GM23248 (cell line): ENCODE data around the genes USHBP1 and BABAM1.

DNA sequence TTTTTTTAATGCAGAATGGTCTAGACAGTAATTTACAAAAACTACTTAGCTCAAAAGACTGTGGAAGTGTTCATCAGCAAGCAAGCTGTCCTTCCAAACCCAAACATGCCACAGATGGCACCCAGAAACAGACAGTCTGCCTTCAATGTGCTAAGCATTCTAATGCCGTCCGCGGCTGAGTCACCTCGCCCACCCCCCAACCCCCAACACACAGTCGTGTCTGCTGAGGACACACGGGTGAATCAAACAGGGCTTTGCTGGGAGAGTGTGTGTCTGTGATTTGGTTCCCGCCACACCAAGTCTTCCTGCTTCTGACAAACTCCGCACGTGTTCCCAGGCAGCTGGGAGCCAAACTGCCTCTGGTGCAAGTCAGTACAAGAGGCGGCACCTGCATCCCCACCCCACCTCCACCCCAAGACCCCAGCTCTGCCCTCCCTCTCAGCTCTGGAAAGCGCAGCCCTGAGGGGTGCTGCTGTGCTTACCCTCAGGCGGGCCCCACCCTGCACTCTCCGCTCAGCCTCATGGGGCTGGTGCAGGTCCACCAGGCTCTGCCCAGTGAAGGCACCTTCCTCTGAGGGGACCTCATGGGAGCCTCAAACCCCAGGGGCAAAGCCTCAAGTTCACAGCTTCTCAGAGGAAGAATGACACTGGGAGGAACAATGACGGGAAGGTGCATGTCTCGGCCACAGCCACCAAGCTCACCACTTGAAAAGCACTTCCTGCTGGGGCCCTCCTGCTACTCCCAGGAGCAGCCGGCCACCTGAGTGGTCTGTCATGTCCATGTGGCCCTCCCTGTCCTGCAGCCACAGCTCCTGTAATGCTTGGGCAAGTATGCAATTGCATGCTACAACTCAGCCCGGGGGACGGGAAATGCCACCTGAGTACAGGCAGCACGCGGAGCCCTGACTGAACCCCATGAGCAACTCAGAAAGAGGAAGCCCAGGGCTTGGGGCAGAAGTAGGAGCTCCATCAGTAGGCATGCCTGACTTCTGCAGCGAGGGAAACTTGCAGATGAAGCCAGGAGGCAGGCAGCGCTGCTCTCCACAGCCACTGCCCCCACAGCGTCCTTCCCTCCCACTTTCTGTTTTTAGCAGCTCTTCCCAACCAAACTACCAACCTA lies 15.1 kb upstream of the SLC35E1 start:
- RAMPAGE, long total RNA = no peak

GRCh38 chr19:16590019-16590464 lies 17.8 kb upstream of the SLC35E1 start:
- RAMPAGE, long total RNA = no peak

DNA sequence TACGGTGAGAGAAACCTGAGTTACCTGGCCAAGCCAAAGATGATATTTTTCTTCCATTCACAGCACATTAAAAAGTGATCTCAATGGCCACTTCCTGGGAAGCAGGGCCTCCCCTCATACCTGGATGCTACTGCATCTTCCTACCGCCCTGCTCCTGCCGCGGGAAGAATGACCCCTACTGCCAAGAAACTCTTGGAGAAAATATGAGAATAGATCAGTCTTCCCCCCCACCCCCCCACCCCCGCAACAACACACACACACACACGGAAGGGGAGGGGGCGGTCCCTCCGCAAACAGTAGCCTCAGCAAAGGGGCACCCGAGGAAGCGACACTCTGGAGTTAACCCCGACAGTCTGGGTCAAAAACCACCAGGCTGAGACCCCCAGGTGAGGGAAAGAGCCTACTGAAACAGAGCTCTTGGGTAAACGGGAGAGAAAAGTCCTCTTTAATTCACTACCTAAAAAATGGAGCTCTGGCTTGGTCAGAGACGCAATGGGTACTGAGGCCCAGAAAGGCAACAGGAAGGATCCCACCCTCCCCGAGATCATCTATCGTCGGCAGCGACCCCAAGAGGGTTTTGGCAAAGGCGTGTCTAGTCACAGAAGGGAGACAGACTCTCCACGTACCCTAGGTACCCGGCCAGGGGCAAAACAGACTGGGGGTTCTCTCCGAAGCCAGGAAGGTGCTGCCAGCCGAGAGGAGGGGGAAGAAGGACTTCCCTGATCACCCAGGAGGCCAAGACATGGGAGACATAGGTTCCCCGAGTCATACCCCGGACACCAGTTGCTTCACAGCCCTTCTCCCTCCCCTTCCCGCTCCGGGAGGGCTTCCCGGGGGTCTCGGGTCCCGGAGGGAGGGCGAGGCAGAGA lies 1.1 kb downstream of the MED26 start:
- RAMPAGE, long total RNA = no peak

DNA sequence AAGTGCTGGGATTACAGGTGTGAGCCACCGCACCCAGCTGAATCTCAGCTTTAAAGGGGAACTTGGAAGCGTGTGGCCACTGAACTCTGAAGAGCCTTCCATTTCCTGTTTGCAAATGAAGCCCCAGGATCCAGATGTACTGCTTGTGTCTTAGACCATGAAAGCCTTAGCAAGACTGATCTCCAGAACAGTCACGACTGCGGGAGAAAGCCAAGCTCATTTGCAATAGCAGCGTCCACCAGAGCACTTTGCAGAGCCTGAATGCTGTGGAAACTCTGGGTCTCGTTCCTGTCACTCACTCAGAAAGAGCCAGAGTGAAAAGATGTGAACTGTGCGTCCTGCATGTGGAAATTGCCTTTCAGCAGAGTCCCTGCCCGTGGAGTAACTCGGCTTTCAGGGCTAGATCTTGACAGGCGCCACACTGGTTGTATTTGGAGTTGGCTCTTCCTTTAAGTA lies 4.8 kb downstream of the SIN3B start:
- RAMPAGE, long total RNA = no peak

GRCh38 chr19:16897316-16898199 lies 8.8 kb downstream of the F2RL3 start:
- RAMPAGE, long total RNA = no peak

GRCh38 chr19:17025934-17026434 lies 626 bp downstream of the CPAMD8 start:
- RAMPAGE, long total RNA = no peak

DNA sequence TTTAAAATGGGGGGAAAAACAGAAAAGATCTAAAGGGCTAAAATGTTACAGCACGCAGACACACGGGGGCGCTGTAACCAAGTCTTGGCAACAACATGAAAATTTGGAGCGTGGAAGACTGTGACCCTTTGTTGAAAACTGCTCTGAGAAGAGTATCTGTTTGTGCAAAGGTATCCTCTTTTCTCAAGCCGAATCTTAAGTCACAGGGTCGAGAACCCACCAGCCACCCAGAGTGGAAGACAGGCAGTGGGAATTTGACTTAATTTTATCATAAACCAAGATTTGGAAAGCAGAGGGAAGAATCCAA lies 7.7 kb downstream of the HAUS8 start:
- RAMPAGE, long total RNA = no peak

DNA sequence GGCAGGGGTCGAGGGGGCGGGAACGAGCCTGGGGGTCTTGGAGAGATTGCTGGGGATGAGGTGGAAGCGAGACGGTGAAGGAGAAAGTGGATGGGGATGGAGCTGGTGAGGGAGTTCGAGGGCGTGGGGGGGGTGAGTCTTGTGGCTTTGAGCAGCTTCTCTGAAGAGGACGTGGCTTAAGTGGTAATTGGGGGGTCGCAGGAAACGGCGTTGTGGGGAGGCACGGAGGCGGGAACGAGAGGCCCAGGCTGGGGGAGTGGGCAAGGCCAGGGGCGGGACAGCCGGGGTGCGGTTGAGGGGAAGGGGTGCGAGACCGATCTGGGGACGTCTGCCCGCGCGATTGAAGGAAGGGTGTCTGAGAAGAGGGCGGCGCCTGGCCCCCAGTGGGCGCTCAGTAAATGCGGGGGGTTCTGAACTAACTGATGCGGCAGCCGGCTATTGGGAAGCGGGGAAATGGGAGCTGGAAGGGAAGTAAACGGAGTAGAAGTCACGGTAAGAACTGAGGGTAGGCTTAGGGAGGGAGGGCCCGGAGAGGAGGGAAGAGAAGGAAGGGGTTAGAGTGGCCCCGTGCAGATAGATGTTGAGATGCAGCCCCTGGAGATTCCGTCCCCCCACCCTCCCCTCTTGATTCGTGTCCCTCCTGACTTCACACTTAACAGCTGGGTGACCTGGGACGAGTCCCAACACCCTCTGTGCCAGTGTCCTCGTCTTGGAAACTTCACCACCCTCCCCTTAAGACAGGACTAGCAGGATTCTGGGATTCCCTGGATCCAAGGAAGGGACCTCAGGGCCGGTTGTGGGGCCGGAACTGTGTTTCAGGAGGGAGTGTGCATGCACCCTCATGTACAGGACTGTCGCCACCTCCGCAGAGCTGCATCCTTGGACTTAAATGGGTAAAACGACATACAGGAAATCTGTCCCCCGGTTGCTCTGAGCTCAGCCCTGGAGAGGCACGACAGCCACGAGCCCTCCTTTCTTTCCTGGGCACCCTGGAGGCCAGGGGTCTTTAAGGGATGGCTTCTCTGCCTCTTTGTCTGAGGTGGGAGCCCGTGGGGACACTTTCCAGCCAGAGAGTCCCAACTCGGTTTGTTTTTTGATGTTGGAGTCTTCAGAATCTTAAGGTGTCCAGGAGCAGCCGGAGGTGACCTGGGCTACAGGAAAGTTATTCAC lies 784 bp downstream of the MYO9B start:
- RAMPAGE, long total RNA = no peak

- RAMPAGE, long total RNA = no peak
These were observed 61.1 kb upstream of the USE1 start for GRCh38 chr19:17153961-17154600.

DNA sequence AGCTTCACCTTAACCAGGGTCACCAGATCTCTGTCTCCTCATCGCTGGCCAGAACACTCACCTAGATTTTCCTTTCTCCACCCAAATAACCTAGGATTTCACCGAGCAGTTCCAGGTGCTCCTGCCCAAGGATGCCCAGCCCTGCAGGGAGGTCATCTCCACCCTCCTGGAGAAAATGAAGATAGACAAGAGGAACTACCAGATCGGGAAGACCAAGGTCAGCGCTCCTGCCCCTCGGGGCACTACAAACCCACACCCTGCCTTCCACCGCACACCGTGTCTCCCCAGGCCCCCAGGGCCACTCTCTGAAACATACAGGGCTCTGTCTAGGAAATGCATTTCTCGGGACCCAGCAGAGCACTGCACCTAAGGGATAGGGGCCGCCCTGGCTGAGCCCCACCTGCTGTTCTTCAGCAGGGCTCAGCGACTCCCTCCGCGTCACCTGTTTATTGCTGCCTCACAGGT lies 24.1 kb upstream of the USE1 start:
- RAMPAGE, long total RNA = no peak

DNA sequence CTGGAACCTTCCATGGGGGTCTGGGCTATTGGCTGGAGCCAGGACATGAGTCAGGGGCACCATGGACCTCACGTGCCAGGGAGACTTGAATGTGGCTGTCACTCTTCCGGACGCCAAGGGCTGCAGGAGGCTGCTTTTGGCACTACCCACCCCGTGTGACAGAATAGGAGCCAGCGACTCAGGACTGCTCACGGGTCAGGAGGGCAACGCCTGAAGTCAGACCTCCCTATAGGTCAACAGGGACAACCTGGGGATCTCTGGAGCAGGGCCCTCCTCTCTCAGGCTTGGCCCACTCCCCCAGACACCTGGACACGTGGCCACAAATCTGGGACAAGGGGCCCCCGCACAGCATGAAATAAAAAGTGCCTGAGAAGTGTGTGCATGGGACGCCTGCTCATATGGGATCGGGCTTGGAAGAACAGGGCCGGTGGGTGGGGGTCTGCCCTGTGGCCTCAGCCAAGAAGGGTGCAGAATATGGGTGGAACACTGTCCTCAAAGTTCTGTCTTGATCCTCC lies 2.2 kb upstream of the USE1 start:
- RAMPAGE, long total RNA = no peak

DNA sequence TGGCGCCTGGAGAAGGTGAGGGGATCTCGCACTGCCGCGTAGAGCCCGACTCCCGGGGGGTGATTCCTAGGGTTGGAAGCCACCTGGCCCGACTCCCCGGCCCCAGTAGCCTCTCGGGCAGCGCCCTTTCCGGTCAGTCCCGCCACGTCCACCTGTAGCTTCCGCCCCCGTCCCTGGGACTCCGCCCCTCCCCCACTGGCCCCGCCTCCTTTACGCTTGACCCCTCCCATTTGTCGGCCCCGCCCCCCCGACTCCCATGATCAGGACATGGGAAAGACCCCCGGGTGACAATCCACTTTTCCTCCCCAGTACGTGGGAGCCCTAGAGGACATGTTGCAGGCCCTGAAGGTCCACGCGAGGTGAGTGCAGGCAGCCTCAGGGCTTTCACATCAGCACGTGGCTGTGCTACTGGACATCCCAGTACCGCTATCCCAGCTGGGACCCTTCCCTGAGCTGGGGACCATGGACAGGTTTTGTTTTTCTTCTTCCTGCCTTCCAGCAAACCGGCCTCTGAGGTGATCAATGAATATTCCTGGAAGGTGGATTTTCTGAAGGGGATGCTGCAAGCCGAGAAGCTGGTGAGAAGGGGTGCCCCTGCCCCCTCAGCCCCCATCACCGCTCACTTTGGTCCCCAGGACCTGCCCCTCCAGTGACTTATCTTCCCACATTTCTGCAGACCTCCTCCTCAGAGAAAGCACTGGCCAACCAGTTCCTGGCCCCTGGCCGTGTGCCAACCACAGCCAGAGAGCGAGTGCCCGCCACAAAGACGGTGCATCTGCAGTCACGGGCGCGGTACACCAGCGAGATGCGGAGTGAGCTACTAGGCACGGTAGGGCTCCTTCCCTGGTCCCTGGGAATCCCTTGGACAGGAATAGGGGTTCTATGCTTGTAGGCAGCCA lies 585 bp downstream of the USE1 start:
- RAMPAGE, long total RNA = no peak

DNA sequence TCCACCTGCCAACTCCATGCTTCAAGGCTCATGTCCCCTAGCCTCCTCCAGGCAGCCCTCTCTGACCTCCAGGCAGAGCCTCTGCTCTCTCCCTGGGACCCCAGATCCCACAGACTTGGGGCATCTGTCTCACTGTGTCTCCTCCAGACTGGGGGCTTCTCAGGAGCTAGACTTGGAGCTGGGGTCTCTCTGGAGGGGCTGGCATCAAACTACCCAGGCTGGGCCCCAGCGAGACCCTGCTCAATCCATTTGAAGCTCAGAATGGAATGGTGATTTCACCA lies 2.6 kb downstream of the NR2F6 start:
- RAMPAGE, long total RNA = no peak

DNA sequence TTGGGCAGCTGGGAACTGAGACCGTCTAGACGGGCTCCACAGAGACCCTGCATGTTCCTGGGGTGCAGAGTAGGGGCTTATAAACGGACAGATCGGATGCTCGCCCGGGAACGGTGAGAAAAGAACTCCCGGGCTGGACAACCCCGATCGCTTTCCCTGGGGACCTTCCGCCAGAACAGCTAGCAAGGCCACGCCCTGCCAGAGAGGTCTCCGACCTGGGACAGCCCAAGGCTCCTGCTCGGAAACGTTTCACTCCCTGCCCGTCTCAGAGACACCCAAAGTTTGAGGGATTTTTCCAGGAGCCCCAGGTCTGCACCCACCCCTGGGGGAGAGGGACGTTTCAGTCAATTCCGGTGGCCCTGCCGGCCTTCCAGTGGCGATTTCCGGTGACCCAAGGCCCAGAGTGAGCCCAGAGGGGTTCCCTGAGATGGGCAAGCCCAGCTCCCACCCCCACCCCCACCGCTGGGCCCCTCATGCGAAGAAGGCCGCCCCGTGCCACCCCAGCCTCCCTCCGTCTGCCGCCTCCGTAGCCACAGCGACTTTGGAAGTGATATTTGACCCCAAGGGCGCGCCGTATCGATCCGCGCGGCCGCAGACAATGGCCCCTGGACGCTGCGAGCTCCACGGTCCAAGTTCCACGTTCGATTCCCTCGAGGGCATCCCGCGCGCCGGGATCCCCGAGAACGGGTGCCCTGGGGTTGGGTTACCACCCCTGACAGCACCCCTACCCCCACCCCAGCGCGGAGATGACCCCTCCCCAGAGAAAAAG lies 1.6 kb downstream of the NR2F6 start:
- RAMPAGE, long total RNA = no peak

DNA sequence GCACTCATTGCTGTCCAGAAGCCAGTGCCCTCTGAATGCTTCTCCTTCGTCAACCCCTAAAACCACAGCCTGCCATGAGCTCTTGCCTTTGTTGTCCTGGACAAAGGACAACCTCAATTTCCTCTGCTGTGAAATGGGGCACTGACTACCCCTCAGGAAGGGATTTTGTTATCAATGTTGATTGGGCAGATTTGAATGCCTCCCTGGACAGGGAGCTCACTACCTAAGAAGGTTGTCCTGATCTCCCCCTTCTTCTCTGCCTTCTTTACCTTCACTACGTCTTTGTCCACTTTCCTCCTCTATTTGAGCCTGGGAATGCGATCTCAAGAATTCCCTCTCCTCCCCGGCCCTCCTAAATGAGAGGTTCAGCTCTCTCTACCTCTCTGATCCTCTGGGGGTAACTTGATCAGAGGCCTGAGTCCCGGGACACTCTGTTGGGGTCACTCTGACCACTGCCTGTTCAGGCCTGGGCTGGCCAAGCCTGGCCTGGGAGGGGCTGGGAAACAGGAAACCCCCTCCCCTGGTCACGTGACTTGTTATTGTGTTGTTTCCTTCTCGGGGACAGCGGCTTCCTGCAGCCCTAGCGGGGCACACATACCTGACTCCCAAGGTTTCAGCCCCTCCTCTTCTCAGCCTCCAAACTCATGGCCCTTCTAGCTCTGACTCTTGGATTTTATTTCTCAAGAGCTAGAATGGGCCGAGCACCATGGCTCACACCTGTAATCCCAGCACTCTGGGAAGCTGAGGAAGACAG lies at the start of gene USHBP1:
Gene USHBP1 (minus strand): TSS at position 454 of the 754 bp plus-strand sequence.
- RAMPAGE, long total RNA = no peak

GRCh38 chr19:17267024-17267629 lies at the start of gene BABAM1:
Gene BABAM1, plus strand, starts transcription at chr19:17267443.
- RAMPAGE, long total RNA = start-site peak on the plus strand at chr19:17267432-17267485, 189 and 253 reads in 2 replicates

- RAMPAGE, long total RNA = no peak
These were observed 931 bp downstream of the DDA1 start for GRCh38 chr19:17310051-17310936.

DNA sequence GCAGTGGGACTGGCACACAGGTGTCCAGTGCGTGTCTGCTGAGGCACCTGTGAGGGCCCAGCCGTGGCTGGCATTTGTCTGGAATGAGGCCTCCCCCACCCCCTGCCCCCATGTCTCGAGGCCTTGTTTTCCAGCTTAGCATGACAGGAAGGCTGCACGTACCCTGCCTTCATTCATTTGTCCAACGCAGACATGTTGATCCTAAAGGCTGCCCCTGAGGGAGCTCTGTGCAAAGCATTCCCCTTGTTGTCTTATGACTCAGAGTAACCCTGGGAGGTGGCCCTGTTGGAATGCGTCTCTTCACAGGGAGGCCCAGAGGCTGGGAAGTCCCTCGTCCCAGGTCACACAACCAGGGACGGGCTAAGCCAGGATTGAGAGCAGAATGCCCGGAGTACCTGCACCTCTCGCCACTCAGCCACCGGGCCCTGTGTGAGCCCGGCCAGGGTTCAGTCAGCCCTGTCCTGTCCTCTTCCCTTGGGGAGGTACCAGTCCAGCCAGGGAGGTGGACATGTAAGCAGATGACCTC lies 2.5 kb downstream of the DDA1 start:
- RAMPAGE, long total RNA = no peak

DNA sequence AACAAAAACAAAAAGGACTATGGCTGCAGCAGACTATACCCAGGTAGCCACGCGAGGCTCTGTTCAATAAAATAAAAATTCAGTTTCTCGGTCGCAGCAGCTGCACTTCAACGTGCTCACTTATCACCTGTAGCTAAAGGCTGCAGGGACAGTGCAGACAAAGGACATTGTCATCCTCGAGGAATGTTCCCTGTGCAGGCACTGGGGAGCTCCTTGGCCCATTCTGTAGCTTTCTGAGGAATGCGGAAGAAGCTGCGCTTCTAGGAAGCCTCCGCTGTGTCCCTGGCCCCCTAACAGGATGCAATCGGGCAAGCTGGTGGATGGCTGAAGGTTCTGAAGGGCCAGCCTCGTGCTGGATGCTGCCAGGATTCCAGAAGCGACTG lies 8.1 kb downstream of the ANO8 start:
- RAMPAGE, long total RNA = no peak

DNA sequence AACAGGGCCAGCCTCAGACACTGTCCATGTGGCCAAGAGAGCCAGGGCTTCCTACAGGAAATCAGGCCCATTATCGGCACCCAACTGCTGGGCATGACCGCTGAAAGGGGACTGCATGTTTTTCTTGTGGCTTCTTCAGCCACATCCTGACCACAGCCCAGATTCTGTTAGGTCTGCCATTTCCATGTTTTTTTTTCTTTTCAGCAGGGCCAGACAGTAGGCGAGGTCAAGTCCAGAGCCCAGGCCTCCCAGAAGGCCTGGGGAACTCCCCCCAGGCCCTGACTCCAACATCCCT lies 855 bp upstream of the BST2 start:
- RAMPAGE, long total RNA = no peak